ENCODE measurements around a stretch of chr4.

DNA sequence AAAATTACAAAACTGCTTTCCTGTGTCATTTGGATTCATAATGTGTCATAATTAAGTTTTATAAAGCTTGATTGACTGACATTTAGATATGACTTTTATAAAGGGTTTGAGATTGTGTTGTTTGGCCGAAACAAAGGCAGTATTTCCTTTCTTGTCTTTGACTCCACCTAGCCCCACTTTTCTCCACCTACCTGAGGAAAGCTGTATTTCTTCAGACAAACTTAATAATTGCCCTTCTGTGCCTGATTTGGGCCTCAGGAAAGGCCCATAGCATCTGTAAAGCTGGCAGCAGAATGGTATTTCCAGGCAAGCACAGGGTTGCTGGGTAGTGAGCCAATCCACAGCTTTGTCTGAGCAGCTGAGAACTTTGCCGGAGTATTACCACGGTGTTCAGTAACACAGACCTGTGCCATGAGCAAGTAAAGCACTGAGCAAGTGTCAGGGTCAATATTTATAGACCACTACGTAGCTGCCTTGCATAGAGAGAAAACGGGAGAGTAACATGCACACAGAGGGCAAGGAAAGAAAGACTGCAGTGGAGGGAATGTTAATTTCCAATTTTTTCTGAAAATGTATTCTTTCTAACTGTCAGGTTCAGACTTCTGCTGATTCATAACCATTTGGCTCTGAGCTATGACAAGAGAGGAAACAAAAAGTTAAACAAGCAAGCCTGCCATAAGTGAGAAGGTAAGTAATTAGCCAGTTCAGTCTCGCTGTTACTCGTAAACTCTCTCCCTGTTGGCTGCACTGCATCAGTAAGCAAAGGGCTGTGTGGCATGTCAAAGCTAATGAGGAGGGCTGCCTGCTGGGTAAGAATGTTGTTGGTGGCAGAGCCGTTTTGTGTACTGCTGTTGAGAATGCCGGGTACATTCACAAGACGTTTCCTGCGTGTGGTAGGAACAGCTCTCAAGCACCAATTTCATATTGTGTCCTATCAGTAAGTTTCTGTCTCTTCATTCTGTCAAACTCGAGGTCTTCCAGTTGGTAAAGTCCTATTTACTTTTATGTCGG, 238.0 kb downstream of the BMPR1B start:
- PRO-cap = no peak

- PRO-cap = no peak
These were observed 187.4 kb downstream of the UNC5C start for GRCh38 chr4:95361411-95361823.

GRCh38 chr4:95507587-95508292, 41.0 kb downstream of the UNC5C start:
- PRO-cap = no peak

DNA sequence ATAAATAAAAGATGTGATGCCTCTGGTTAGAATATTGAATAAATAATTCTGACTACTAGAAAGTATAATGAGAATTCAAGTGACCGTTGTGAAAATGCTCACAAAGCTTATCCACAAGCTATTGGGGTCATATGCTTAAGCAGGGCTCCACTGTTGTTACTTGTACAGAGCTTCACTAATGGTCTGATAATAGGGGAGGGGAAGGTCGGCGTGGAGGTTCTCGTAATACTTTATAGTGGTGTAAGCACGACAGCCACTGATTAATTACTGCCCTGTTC, 11.7 kb downstream of the UNC5C start:
- PRO-cap = no peak

DNA sequence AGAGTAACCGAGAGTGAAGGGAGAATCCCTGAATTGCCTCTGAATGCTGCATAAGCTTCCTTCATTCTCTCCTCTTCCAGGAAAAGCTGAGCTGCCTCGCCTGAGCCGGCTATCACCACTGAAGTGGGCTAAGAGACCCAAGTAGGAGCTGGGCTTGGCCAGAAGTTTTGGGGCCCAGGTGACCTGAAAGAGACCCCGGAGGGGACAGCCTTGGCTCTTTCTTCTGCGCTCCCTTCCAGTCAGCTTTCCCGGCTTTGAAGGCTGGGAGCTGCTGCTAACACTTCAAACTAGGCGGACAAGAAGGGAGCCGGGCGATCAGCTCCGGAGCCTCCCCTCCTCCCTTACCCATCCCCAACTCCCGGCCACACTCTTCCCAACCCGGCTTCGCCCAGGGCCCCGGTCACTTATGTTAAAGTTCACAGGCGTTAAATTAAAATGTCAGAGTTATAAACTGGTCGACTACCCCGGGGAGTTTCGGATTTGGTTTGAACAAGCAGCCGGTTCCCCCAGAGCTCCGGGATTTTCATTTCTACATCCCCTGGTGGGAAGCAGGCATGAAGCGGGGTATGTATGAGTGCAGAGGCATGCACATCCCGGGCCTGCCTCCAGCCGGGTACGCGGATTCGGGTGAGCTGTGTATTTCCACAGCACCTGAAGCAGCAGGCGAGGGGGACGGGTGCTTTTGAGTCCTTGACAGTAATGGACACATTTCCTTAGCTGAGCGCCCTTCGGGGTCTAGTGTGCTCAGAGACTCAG, 1.1 kb downstream of the UNC5C start:
- PRO-cap = no peak

GRCh38 chr4:95954029-95954454, 114.1 kb downstream of the PDHA2 start:
- PRO-cap = no peak

DNA sequence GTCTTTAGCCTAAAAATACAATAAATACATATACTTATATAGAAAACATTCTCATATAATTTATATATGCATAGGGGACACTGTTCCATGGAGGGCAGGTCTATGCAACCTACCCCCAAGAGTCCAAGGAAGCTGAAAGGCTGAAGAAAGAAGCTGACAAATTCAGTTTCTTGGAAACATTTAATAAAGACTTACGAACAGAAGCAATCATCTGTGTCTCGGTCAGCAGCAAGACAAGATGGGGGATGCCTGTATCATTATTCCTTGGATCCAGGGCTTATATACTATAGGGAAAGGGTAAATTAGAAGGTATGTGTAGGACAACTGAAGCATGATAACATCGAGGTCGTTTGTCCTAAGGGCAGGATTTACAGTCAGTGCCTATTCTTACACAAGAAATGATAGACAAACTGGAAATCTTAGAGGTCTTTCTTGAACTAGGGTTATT, 553.1 kb downstream of the STPG2 start:
- PRO-cap = no peak

DNA sequence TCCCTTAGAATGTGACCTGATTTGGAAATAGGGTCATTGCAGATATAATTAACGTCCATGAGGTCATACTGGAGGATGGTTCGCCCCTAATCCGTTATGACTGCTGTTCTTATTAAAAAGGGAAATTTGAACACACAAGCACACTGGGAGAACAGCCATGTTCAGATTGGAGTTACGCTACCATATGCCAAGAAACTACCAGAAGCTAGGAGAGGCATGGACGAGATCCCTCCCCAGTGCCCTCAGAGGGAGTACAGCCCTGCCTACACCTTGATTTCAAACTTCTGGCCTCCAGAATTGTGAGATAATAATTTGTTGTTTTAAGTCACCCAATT, 1.8 kb upstream of the RAP1GDS1 start:
- PRO-cap = no peak

GRCh38 chr4:98315271-98315693, 54.1 kb downstream of the RAP1GDS1 start:
- PRO-cap = no peak

DNA sequence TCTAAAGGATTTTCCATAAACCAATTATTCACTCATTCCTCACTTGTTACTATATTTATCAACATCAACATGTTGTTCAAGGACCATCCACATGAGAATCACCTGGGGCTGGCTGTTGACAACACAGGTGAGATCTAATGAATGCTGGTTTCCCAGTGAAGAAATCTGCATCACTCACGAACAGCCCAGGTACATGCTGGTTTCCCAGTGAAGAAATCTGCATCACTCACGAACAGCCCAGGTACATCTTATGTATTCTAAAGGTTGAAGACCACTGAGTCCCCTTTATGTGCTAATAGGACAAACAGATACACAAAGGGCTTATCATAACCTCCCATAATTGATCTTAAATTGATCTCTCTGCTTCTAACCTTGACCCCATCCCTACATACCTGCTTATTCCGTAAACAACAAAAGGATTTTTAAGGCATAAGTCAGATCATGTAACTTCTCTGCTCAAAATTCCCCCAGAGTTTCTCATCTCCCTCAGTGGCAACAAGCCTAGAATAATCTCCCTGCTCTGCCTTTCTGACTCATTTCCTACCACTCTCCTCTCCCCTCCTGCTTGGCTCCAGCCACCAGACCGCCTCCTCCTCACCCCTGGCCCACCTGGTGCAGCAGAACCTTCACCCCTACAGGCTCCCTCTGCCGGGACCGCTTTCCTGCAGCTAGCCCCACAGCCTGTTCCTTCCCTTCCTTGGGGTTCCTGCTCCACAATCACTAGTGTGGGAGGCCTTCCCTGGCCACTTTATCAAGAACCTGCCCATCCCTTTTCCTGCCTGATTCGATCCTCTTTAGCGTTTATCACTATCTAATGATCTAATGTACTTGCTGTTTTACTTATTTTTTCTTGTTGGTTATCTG, 32.2 kb downstream of the TSPAN5 start:
- PRO-cap = no peak

DNA sequence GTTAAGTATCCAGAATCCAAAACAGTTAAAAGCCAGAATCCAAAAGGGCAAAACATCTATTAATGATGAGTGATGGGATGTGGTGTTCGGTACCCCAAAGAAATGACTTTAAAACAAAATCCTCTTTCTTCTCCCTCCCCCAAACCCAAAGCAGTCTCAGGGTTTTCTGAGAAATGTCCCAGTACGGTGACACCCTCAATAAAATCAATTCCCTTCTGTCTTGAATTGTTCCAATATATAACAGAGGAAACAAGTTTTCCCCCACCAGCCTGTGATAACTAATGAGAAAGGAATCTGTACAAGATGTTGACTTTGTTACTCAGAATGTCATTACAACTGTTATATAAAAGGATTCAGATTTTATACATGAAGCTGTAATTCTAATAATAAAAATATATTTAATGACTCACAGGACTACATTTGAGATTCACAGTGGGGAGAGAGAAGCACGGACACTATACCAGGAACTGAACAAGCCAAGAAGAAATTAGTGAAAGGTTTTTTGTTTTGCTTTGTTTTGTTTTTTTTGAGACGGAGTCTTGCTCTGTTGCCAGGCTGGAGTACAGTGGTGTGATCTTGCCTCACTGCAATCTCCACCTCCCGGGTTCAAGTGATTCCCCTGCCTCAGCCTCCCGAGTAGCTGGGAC, 4.0 kb downstream of the TSPAN5 start:
- PRO-cap = no peak

DNA sequence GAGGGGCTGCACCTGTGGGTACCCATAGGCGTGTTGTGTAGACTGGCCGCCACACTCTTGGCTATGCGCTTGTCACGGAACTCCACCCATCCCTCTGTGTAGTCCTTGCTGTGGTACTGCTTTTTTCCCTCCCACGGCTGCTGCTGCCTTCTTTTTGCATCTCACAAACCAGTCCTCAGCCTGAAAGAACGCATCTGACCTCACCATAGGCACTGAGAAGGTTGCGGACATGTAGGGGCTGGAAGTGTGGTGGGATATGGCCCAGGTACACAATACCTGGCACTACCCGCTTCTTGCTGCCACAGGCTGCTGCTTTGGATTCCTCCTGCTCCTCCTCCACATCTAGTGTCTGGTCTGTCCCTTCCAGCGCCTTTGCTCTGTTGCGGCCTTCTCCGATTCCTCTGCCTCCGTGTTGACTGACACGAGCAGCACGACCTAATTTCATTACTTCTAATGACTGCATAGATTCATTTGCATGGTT, 27.2 kb downstream of the METAP1 start:
- PRO-cap = no peak

- PRO-cap = no peak
These were observed 30.3 kb upstream of the ADH1C start for GRCh38 chr4:99382743-99383361.

GRCh38 chr4:99574002-99574411, 617 bp upstream of the MTTP start:
- PRO-cap = no peak

DNA sequence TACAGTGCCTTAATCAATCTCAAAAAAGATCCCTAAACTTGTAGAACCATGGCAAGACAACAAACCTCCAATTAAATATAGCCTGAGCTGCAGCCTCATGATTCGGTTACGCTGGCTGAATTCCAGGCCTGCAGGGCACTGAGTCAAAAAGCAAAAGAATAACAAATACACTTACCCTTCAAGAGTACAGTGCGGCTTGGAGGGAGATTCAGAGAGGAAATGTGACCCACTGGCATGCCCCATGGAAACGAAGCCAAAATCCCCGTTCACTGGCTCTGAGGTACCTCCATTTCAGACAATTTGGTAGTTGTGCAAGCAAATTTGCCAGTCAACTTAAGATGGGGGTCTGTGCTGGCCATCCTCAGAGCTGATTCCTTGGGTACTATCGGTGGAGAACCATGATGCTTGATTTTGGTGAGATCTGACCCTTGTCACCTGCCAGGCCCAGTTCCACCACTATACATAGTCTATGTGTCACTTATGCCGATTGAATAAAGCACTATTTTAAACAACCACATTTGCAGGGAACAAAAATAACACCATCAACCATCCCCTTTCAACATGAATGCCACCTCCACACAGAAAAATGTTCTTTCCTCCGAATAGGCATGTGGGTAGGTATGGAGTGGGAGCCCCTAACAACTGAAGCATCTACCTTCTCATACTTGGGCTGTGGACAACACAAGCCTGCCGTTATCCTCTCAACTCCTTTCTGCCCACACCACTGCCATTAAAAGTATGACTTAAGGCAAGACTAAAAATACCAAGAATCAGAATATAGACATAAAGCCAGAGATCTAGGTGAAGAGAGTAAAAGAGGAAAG, 2.1 kb downstream of the C4orf54 start:
- PRO-cap = no peak

- PRO-cap = bidirectional peak, plus-strand start at chr4:99949200, minus-strand start at chr4:99949058; bidirectional peak, plus-strand start at chr4:99949271, minus-strand start at chr4:99949240
These were observed 1.2 kb downstream of the H2AZ1 start for GRCh38 chr4:99948721-99949430.

- PRO-cap = no peak
These were observed 321.9 kb downstream of the PPP3CA start for GRCh38 chr4:101025247-101026072.

- PRO-cap = no peak
These were observed 155.7 kb downstream of the PPP3CA start for GRCh38 chr4:101191581-101192067.

GRCh38 chr4:101288791-101289469, 58.4 kb downstream of the PPP3CA start:
- PRO-cap = no peak

DNA sequence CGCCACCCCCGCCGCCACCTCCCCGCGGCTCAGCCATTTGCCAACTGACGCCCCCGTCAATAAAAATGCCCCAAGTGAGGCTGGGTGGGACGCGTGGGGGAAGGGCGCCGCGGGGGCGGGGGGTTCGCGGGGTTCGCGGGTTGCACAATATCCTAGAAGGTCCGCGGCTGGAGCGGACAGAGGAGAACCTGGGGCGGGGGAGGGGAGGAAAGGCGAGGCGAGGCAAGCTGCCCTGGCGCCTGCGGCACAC, 945 bp downstream of the PPP3CA start:
- PRO-cap = no peak